ENCODE data around the genes IRF2BPL, ZDHHC22, CEP128 and EML5.

DNA sequence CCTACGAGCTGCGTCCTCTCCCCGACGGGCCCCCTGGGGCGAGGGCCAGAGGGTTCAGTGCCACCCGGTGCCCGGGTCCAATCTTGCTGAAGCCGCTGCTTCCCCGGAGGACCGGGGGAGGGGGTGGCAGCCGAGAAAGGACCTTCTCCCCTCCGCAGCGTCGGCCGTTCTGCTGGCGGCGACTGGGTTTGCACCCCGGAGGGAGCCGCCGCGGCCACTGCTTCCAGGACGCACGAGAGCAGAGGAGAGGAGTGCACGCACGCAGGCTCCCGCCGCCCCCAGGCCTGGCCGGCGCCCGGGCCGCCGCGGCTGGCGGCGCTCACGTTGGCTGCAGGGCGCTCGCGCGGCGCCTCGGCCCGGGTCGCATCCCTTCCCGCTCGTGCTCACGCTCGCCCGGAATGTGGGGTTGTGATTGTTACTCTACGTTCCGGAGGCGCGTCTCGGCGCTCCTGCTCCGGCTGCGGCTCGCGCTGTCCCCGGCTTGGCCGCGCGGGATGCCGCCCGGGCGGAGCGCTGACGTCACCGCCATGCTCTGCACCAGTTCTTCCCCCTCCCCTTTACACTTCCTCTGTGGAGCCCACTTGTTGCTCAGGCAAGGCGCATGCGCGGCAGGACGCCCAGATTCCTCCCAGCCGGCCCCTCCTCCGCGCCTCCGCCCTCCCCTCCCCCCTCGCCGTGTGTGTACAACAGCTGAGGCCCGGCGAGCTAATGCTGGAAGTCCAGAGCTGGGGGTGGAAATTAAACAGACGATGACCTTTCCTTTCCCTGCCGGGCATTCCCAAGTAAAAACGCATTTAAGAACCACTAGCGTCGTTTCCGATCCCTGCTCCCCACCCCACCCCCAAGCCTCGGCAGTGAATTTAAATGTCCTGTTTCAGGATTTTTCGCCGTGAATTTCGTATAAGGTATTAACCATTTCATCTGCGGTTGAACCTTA is at the start of gene IRF2BPL:
IRF2BPL (minus strand) TSS at position 478 of the 937 bp plus-strand sequence.
- RRBS: 1% methylated on average over 40 of the region's 92 CpGs

DNA sequence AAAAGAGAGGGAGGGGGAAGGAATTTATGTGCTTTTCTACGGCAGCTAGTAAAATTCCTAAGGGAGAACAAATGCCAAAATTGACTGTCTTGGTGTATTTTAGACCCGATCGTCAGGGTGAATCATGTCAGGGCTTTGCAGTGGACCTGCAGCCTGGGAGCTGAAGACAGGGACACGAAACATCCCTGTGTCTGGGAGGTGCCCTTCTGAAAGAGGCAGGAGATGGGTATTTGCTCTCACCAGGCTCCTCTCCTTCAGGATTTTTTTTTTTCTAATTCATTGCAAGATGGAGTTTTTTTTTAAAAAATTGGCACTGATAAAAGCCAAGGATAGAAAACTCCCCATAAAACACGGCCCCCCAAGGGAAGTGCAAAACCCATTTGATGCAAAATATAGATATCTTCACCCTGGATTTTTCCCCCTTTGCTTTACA is 10.5 kb upstream of the IRF2BPL start:
- RRBS: no CpG with 5 or more reads among the region's 5 CpGs

DNA sequence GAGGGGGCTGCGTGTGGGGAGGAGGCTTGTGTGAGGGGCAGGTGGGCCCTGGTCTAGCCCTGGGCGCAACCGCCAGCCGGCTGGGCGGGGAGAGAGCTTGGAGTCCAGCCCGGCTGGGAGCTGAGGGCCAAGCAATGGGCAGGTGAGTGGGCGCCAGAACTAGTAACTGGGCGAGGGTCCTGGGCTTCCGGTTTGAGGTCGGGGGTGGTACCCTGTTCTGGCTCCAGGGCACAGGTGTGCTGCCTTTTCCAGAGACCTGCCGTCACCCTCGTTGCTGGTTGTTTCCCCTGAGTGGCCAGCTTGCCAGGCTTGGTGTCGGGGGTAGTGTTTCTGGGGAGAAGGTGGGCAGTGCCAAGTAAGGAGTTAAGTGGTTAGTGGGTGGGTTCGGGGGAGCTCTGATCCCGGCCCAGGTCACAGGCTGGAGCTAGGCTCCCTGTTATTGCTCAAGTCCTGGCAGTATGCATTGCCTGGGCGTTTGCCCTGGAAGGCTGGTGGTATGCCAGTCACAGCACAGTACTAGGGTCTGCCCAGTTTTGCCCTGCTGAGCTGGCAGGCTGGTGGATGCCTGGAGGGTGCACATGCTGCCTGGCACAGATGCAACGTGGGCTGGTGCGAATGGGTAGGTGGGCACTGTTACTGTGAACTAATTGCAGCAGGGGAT is 656 bp downstream of the CIPC start:
- RRBS: 1% methylated on average over 3 of the region's 18 CpGs

- RRBS: no CpG with 5 or more reads among the region's 2 CpGs
Observed at GRCh38 chr14:77106811-77107010, 8.7 kb downstream of the CIPC start.

- RRBS: 2% methylated on average over 34 of the region's 112 CpGs
Observed at GRCh38 chr14:77140761-77141867, at the start of gene ZDHHC22. Gene ZDHHC22 (minus strand): TSS chr14:77141791.

- RRBS: no CpG with 5 or more reads among the region's 6 CpGs
Observed at GRCh38 chr14:77182450-77182889, 872 bp downstream of the TMEM63C start.

- RRBS: no CpG with 5 or more reads among the region's 12 CpGs
Observed at GRCh38 chr14:77300907-77301511, 19.7 kb downstream of the POMT2 start.

GRCh38 chr14:77589130-77589329 is 27.4 kb downstream of the SPTLC2 start:
- RRBS: no CpG with 5 or more reads among the region's 3 CpGs

- RRBS: no CpG with 5 or more reads among the region's 19 CpGs
Observed at GRCh38 chr14:77601598-77602546, 14.6 kb downstream of the SPTLC2 start.

DNA sequence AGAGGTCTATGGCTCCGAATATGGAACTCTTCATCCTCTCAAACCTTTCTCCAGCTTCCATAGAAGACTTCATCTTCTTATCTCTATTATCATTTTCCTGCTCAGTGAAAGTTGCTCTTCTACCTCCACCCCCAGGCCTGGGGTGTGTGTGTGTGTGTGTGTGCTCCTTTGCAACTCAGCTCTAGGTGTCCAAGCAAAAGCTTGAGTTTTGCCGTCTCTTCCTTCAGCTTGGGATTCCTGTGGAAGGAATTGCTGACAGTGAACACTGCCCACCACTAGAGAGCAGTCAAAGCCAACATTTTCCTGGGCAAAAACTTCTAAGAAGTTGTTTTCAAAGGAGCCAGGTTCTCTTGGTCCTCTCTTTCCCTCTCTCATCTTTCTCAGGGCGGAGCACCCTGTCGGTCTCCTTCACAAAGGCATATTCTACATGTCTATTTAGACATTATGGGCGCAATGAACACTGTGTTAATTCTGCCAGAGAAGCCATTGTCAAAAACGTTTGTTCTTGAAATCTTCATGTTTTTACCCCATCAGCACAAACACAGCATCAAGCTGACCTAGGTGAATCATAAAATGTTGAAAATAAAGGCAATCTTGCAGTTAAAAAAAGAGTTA is 155.1 kb downstream of the DIO2 start:
- RRBS: no CpG with 5 or more reads among the region's 6 CpGs

GRCh38 chr14:80899846-80900401 is 41.6 kb downstream of the CEP128 start:
- RRBS: no CpG with 5 or more reads among the region's 7 CpGs

GRCh38 chr14:80940819-80942157 is at the start of gene CEP128:
Gene CEP128 (minus strand): TSS chr14:80941738.
- RRBS: no CpG with 5 or more reads among the region's 47 CpGs

DNA sequence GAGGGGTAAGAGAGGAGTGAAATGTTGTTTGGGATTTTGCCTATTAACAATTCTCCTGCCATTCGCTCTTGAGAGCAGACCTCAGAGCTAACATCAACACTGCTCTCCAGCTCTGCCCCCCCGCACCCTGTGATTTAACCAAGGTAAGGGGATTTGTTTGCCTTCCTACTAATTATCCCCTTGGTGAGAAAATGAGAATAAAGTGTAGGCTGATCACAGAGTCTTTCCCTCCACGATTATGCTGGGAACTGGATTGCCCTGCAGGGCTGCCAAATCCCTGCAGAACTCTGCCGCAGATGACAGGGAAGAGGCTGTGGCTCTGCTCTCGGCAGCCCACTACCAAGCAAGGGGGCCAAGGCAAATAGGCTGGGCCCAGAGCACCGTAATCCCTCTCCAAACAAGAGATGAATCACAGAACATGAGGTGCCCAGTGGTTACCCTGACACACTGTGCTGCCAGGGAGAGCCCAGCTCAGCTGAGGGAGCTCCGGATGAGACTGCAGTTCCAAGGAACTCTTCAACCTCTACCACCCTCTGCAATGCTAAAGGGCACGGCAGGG is 34.0 kb downstream of the STON2 start:
- RRBS: no CpG with 5 or more reads among the region's 8 CpGs

- RRBS: no CpG with 5 or more reads among the region's 10 CpGs
Observed at GRCh38 chr14:81400873-81401319, 772 bp upstream of the STON2 start.

DNA sequence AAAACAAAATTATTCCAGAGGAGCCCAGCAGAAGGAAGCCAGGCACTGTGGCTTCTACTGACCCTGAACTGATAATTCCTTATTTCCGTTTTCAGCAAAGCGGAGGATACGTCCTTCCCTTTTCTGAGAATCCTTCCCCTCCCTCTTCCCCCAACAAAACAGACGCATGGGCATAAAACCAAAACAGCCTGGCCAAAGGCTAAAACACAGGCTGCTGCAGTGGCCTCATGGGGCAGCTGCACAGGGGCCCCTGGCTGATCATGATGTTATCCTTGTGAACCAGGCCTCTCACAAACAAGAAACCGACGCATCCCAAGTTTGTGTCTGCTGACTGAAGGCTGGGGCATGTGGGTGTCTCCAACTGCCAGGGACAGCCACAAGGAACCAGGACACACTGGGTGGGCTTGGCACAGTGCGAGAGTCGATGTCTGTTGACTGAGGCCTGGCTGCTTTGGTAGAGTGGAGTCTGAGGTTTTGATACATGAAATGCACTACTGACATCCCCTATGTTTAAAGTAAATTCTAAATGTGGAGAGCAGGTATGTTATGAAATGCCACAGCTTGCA is 23.4 kb upstream of the STON2 start:
- RRBS: no CpG with 5 or more reads among the region's 8 CpGs

GRCh38 chr14:82901026-82901327 is 1367.3 kb upstream of the SEL1L start:
- RRBS: no CpG with 5 or more reads among the region's 2 CpGs

- RRBS: no CpG with 5 or more reads among the region's 2 CpGs
Observed at GRCh38 chr14:85568528-85568827, 38.5 kb downstream of the FLRT2 start.

GRCh38 chr14:87993440-87993639 is 358 bp upstream of the GALC start:
- RRBS: no CpG with 5 or more reads among the region's 5 CpGs

GRCh38 chr14:88248864-88249153 is 74.3 kb downstream of the KCNK10 start:
- RRBS: no CpG with 5 or more reads among the region's 2 CpGs

GRCh38 chr14:88791965-88793178 is at the start of gene EML5:
Gene EML5 (minus strand): TSS chr14:88792953.
- RRBS: 1% methylated on average over 44 of the region's 147 CpGs

All from AG09319 (cell line).